AG09309 (cell line): Measurements from ENCODE around the gene TAF15.

- RRBS: no CpG with 5 or more reads among the region's 13 CpGs
Observed at GRCh38 chr17:32496213-32496702, 9.5 kb downstream of the CDK5R1 start.

DNA sequence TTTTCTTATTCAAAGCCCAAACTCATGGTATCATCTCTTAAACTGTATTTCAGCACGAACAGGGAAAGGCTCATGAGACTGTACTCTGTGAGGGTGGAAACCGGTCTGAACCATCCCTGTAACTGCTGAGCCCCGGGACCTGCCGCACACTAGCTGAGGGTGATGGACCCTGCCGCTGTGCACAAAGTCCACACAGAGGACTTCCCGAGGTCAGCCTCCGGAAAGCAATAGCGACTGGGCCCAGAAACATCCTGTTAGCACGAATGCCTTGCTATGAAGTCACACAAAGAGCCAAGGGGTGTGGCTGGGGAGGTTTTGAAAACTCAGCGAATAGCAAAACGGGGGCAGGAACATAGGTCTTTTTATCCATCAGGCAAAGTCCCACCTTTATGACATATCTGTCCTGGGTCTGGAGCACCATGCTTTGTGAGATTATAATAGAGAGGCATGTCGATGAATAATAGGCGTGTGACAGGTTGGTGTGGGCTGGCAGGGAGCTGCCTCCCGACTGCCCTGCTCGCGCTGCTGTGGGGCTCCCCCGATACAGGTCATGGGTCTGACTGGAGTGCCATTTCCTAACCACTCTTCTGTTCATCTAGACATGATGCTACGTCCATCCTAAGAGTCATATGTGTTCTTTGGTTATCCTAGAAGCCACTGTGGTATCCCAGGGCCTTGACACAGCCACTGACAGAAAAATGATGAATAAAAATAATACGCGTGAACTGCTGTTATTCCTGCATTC lies 33.5 kb downstream of the CDK5R1 start:
- RRBS: 18% methylated on average over 4 of the region's 20 CpGs

GRCh38 chr17:32520856-32521733 lies 34.3 kb downstream of the CDK5R1 start:
- RRBS: no CpG with 5 or more reads among the region's 13 CpGs

DNA sequence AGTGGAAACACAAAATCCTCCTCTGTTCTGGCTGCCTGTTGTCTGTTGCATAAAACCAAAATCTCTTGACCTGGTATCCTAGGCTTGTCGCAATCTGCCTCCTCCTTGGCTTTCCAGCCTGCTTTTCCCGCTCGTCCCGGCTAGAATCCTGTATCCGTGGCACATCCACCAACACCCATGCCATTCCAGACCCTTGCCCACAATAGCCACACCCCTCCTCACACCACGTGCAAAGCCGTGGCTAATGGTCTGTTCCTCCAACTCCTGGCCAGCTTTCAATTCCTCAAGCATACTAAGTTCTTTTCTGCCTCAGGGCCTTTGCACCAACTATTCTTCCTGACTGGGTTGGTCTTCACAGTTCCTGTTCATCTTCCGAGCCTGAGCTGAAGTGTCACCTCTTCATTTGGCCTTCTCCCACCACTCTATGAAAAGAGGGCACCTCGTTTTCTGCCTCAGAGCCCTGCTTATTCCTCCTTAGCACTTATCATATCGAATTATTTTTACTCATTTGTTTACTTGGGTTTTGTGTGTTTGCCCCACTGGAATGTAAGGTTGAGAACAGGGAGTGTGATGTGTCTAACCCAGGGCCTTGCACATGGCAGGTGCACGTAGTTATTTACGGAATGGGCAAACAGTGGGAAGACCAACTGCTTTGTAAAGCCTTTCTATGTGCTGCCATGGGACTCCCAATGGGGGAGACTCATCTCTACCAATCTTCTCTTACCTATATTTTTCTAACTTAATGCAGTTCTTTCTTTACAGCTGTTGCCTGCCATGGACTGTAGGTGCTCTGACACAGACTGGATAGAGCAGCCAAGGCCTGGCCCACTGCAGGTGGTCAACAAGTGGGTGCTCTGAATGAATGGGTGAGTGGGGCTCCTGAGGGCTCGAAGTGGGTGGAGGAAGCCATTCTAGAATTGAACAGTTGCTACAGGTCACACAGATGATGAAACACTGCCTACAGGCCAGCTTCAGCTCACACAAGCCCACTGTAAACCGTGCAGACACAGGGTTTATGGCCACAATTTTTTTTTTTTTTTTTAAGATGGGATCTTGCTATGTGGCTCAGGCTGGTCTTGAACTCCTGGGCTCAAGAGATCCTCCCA lies 69.1 kb downstream of the CDK5R1 start:
- RRBS: no CpG with 5 or more reads among the region's 14 CpGs

DNA sequence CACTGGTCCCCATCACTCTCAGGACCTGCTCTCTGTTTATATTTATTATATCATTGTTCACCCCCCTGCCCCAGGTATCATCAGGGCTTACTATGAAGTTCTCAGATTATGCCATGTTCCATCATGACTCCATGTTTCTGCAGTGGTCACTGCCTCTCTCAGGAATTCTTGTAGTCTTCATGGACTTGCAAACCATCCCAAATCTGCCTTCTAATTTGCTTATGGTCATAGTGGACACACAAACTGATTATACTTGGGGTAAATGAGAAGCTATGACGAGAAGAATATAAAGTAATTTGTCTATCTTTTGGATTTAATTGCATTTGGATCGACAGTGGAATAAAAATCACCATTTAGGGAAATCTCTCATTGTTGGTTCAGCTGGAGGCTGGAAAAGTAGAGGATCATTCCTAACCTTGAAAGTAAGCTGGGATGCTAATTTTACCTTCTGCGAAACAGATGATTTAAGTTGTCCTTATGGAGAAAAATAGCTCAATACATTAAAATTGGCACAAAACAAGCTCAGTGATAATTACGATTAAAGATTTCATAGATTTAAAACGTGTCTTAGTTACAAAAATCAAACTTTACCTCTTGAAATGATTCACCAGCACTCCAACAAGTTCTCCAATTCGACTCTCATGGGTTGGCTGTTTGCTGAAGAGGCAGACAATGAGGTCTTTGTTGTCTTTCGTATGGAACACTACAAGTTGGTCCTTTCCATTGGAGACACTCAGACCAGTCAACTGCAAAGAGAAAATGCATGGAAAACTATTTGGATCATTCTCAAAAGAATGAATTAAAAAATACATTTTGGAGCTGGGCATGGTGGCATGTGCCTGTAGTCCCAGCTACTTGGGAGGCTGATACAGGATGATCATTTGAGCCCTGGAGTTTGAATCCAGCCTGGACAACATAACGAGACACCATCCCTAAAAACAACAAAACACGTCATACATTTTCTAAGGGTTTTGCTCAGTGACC lies 118.0 kb downstream of the CDK5R1 start:
- RRBS: no CpG with 5 or more reads among the region's 9 CpGs

GRCh38 chr17:33523437-33523975 lies 230.4 kb upstream of the ASIC2 start:
- RRBS: 0% methylated on average over 2 of the region's 9 CpGs

- RRBS: no CpG with 5 or more reads among the region's 14 CpGs
Observed at GRCh38 chr17:34132206-34132579, 122.9 kb upstream of the CCL2 start.

GRCh38 chr17:34979365-34980200 lies 729 bp upstream of the LIG3 start:
- RRBS: no CpG with 5 or more reads among the region's 13 CpGs

DNA sequence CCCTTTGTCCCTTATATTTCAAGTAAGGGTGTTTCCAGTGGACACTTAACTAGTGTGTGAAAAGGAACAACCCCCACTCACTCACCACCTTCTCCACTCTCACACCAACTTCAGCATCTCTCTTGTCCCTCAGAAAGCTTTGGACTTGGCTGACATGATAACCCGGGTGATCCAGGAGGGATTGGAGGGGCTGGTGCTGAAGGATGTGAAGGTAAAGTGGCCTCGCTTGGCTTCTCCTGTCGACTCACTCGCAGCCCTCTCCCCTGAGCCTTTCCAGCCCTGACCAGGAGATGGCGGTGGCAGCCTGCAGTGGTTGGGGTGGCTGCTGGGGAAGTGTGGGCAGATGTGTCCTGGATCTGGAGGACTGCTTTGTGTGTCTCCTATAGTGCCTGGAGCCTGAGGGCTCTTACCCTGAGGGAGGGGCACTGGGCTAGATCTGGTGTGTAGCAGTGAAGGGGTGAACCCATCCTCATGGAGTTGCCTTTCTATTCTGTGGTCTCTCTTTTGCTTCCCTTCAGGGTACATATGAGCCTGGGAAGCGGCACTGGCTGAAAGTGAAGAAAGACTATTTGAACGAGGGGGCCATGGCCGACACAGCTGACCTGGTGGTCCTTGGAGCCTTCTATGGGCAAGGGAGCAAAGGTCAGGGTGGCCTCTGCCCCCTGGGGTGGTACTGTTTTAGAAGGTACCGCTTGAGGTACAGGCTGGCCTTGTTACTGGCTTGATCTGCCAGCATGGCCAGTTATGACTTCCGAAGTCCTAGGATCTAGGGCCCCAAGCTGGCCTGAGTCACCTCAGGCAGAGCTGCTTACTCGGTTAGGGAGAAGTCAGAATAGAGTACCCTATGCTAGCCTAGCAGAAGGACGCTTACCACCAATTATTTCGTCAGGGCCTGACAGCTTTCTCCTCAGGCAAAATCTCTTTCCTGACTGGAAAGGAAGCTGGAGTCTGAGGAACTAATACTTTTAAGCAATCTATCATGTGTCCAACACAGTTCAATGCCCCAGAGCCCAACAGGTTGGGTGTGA lies 18.1 kb downstream of the LIG3 start:
- RRBS: no CpG with 5 or more reads among the region's 13 CpGs

DNA sequence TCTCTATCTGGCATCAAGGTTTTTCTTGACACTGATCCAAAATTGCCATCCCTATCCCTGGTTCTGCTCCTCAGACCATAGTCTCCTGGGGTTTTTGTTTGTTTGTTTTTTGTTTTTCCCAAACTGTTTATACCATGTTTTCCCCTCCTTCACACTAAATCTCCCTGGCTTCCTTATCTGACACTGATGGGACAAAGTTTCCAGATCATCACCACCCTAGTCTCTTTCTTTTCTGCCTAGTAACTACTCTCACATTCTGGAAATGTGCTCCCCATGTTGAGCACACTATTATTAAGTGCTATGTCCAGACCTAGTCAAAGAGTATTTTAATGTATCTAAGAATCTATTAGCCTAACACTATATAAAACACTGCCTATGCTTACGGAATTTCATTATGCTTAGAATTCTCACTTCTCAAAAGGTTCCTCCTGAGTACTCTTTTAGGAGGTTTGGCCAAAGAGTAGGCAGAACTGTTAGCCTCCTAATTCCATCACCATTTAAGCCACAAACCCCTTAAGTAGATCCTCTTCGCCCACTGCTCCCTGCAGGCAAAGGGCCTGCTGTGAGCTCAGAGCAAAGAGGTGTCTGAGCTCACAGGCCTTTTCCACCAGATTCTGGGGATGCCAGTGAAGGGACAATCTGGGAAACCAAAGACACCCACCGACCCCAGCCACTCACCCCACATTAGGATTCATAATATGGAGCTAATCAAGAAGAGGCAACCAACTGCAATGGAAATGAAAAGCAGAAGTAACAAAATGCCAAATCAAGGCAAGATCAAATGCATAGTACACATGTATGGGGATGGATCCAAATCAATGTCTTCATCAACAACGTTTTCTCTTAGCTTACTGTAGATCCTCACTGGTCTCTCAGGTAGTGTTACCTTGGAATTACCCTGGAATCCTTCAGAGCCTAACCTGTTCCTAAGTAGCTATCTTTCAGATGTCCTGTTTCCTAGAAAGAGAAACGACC lies 37.9 kb downstream of the LIG3 start:
- RRBS: no CpG with 5 or more reads among the region's 5 CpGs

- RRBS: no CpG with 5 or more reads among the region's 2 CpGs
Observed at GRCh38 chr17:35038642-35038964, 24.9 kb downstream of the RFFL start.

GRCh38 chr17:35057366-35058090 lies 6.0 kb downstream of the RFFL start:
- RRBS: no CpG with 5 or more reads among the region's 1 CpG

DNA sequence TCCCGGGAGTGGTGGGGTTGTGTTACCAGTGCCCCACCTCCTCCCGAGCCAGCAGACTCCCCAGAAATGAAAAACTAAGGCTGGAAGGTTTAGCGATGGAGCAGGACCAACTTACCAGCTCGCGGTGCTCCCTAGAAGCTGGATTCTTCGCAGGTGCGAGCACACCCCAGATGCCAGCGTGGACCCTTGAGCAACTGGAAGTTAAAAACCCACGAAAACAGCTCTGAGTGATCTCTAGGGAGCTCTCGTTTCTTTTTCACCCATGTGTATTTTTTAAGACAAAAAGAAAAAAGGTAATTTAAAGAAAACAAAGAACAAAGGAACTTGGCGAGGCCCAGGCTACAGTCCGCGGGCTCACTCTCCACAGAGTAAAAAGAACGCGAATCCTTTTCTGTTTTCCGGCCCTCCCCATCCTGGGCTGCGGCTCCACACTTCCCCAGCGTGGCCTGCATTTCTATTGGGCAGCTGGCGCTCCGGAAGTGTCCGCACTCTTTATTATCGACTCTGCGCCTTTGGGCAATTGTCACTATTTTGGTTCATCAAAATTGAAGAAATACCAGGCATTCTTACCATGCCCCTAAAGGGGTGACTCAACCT lies 588 bp upstream of the SLFN12 start:
- RRBS: 14% methylated on average over 5 of the region's 23 CpGs

GRCh38 chr17:35433387-35433563 lies 975 bp upstream of the SLFN12 start:
- RRBS: no CpG with 5 or more reads among the region's 3 CpGs

- RRBS: no CpG with 5 or more reads among the region's 3 CpGs
Observed at GRCh38 chr17:35793382-35793770, 2.1 kb downstream of the MMP28 start.

DNA sequence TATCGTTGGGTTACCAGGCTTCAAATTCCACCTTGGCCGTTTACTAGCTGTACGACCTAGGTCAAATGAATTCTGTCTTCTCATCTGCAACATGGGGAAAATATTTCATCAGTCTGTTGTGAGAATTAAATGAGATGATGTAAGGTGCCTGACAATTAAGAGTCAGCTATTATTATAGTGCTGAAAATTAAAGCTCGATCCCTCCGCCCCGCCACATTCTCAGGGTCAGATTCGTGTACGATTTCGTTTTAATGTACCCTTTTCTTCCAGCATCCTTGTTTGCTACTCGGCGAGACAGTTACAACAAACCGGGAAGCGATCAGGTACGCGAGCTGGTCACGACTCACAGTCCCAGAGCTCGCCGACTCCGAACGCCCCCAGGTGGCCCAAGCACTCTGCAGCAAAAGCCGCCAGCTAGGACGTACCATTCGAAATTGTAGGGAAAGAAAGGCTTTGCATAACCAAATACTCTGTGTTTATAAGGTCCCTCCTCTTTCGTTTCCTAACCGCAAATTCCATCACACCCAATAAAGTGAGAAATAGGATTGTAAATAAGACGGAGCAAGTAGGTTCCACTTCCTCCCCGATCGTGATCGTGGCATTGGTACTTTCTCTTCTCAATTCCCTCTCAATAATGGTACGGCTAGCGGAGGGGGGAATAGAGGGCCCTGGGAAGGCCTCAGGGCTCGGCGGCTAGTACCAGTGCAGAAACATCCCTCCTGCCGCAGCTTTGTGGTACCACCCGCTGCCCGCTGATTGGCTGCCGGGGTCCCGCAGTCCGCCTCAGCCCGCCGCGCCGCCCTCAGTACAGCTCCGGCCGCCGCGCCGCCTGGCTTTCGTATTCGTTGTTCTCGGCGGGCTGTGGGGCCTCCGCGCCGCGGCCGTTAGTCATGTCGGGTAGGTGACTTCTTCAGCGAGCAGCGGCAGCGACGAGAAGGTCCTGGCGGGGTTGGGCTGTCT lies at the start of gene TAF15:
Gene TAF15 (plus strand): TSS at position 805 of the 960 bp plus-strand sequence.
- RRBS: no CpG with 5 or more reads among the region's 63 CpGs

DNA sequence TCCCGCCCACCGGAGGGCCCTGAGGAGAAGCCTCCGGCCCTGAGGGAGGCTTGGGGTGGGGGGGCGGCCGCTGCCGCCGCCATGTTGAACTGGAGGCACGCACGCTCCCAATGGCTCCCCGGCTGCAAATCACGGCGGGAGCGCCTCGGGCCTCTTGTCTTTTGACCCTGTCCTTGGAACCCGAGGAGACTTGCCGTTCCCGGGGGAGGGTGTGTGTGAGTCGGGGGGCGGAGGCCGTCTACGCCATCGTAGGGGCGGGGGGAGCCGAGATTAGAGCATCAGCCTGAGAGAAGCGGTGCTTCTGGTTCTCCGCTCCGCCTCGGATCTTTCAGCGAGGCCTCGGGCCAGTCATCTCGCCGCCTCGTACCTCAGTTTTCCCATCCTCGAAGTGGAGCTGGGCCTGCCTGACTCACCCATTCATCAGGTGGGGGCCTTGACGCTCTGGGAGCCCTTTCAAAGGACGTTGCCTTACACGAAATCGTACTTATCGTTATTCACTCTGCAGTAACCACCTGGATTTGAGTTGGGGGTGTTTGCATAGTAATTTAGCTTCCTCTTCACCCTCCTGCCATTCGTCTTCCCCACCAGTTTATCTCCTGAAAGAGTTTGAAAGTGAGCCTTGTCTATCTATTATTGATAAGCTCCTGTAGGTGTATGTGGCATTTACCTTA lies 491 bp downstream of the TAF15 start:
- RRBS: no CpG with 5 or more reads among the region's 40 CpGs

DNA sequence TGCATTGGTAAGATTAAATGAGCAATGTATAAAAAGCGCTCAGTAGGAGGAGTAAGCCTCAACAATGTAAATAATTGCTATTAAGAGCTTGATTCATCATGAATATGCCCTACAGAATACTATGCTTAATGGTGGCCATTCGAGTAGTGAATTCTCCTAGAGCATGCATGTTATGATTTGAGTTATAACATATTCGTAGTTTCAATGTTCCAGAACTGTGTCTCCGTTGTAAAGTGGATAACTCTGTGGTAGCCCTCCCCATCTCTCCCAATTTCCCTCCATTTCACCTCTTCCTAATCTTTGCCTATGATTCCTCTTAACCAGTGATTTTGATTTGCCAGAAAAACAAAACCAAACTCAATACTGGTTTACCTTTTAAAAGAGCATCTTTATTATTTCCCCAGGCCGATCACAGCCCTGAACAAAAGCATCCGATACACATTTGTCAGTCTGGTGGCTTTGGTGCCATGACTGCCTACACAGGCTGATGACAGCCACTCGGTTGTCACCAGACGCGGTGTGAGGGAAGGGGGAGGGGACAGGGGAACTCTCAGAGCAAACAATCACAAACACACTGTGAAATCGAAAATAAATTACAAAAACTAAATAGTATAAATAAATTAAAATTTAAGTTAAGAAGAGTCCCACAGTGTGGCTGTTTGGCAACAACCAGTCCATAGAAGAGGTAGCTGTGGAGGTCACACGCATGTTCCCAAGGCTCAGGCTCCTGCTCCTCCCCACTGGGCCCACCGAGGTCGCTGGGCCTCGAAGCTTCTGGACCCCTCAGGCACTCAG lies 1.9 kb downstream of the CCL3 start:
- RRBS: no CpG with 5 or more reads among the region's 14 CpGs

- RRBS: no CpG with 5 or more reads among the region's 11 CpGs
Observed at GRCh38 chr17:36188762-36189289, 7.7 kb downstream of the CCL3L3 start.

DNA sequence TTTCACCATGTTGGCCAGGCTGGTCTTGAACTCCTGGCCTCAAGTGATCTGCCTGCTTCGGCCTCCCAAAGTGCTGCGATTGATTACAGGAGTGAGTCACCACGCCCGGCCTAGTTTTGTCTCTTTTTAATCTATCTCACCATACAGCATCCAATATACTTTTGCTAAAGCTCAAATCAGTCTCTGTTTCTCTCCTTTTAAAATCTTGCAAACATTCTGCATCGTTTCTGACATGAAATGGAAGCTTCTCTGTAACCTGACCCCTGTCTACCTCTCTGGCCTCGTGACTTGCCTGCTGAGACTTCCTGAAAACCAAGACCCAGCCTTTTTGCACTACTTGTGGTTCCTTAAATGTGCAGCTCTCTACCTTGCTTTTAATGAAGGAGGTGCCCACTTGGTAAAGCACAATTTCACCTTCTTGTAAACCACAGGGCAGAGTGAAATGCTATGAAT lies 5.9 kb upstream of the CCL3L3 start:
- RRBS: no CpG with 5 or more reads among the region's 6 CpGs